Colic lymph node (tissue), 1 donor: ENCODE data around the genes CFAP410, KRTAP10-1 and KRTAP10-8.

DNA sequence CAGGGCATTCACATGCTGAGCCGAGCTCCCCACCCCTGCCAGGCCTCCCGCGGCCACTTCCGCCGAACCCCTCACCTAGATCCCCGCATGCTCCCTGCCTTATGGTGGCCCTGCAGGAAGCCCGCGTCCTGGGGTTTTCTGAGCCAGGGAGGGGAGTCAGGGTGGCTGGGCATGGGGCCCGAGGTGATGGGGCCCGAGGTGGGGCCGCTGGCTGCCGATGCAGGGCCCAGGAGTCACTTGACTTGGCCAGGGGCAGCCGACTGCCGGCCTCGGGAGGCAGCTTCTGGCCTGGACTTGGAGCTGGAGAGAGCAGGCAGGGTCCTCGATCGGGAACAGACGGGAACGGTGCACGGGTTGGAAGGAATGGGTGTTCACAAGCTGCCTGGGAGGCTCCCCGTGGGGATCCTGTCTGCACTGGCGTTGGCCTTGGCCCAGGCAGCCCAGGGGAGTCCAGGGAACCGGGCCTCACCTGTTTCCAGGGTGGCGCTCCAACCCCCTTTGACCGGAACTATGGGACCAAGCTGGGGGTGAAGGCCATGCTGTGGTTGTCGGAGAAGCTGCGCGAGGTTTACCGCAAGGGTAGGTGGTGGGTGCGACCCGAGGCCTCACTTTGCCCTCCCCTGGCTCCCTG lies 13.6 kb downstream of the CFAP410 start:
- PRO-cap: no peak

DNA sequence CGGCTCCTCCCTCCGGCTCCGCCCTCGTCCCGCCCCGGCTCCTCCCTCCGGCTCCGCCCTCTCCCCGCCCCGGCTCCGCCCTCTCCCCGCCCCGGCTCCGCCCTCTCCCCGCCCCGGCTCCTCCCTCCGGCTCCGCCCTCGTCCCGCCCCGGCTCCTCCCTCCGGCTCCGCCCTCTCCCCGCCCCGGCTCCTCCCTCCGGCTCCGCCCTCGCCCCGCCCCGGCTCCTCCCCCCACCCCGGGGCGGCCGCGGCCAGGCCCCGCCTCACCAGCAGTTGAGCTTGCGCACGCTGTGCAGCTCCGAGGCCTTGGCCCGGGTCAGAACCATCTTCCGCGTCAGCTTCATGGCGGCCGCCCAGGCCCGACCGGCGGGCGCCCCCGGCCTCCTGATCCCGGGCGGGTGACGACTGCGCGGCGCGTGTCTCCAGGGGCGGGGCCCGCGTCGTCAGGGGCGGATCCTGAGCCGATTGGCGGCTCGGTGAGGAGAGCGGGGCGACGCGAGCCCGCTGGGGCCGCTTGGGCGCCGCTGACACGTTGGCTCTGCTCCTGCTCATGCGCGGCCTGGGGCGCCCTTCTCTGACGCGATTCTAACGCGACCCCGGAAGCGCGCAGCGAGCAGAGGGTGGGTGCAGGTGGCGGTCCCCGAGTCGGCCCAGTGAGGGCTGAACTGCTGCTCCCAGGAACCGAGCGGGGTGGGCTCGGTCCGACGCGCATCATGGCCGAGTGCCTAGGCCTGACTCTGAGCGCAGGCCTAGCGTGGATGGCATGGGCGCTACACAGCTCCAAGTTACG lies at the start of gene CFAP410:
TSS of gene CFAP410 (minus strand) at position 540 of the 790 bp plus-strand sequence.
- PRO-cap: unidirectional peak, plus-strand start at position 325 of the sequence; bidirectional peak, plus-strand start at position 616 of the sequence, minus-strand start at position 534 of the sequence

GRCh38 chr21:44369846-44370985 lies 16.8 kb downstream of the TRPM2 start:
- PRO-cap: no peak

- PRO-cap: no peak
These were observed 26.7 kb downstream of the TRPM2 start for GRCh38 chr21:44380195-44380394.

- PRO-cap: no peak
These were observed 27.1 kb upstream of the LRRC3 start for GRCh38 chr21:44428221-44428530.

GRCh38 chr21:44484824-44485986 lies 29.9 kb downstream of the LRRC3 start:
- PRO-cap: unidirectional peak, plus-strand start at chr21:44485571; unidirectional peak, plus-strand start at chr21:44485667

DNA sequence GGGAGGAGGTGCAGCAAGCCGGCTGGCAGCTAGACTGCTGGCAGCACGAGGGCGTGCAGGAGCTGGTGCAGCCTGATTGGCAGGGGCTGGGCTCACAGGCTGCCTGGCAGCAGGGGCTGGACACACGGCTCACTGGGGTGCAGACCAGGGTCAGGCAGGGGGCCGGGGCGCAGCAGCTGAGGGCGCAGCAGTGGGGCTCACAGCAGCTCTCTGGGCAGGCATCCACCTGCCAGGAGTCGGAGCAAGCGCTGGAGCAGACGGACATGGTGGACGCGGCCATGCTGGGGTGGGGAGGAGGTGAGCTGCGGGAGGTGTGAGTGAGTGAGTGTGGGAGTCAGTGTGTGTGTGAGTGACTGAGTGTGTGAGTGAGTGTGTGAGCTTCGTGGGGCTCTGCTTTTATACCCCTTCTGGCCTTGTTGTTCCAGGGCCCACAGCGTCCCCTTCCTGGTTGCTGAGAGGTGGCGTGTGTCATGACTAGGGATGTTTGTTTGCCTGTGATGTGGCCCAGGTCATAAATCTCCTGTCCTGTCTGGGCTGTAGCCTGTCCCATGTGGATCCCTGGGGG lies at the start of gene KRTAP10-1:
TSS of gene KRTAP10-1 (minus strand) at position 325 of the 565 bp plus-strand sequence.
- PRO-cap: no peak

- PRO-cap: no peak
These were observed at the start of gene KRTAP10-8 for GRCh38 chr21:44611952-44612347. KRTAP10-8 (plus strand) TSS chr21:44612079.

DNA sequence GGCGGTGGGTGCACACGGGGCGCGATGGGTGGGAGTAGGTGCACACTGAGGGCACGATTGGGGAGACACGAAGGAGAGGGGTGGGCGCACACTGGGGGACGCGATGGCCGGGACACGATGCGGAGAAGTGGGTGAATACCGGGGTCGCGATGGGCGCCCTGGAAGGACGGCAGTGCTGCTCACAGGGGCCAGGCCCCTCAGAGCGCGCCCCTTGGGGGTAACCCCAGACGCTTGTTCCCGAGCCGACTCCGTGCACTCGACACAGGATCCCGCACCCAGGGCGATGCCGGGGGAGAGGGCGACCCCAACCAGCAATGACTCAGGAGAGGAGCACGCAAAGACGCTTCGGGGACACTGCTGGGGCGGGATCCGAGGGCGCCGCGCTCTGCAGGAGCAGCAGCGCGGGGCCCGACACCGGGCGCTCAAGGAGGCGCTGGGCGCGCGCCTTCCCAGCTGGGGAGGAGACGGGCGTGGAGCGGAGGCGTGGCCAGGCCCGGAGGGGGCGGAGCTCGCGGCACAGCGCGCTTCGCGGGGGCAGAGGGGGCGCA lies 546 bp downstream of the SUMO3 start:
- PRO-cap: unidirectional peak, minus-strand start at position 420 of the sequence

DNA sequence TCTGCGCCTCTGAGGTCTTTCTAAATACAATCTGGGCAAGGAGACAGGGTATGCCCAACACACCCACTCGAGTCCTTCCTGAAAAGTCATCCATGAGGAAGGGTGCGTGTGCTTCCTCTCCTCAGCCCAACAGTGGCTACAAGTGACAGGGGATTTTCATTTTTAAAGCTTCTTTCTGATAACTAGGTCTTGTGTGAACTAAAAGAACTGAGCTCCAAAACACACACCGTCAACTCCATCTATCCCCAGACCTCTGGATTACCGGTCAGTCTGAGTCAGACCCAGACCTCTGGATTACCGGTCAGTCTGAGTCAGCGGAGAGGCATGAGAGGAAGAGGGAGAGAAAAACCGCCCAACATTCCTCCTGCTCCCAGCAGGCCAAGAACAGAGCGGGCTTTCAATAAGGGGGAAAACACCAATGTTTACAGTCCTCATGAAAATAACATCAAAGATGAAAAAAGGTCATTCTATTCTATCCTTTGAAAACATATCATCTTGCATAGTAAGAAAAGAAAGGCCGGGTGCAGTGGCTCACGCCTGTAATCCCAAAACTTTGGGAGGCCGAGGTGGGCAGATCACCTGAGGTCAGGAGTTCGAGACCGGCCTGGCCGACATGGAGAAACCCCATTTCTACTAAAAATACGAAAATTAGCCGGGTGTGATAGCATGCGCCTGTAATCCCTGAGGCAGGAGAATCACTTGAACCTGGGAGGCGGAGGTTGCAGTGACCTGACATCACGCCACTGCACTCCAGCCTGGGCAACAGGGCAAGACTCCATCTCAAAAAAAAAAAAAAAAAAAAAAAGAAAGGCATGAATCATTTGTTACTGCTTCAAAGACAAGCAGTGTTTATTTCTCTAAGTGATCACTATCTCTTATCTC lies 3.5 kb downstream of the PTTG1IP start:
- PRO-cap: unidirectional peak, minus-strand start at position 255 of the sequence

- PRO-cap: no peak
These were observed 7.6 kb upstream of the PTTG1IP start for GRCh38 chr21:44880933-44881621.

GRCh38 chr21:44901386-44901698 lies 19.4 kb downstream of the ITGB2 start:
- PRO-cap: no peak

DNA sequence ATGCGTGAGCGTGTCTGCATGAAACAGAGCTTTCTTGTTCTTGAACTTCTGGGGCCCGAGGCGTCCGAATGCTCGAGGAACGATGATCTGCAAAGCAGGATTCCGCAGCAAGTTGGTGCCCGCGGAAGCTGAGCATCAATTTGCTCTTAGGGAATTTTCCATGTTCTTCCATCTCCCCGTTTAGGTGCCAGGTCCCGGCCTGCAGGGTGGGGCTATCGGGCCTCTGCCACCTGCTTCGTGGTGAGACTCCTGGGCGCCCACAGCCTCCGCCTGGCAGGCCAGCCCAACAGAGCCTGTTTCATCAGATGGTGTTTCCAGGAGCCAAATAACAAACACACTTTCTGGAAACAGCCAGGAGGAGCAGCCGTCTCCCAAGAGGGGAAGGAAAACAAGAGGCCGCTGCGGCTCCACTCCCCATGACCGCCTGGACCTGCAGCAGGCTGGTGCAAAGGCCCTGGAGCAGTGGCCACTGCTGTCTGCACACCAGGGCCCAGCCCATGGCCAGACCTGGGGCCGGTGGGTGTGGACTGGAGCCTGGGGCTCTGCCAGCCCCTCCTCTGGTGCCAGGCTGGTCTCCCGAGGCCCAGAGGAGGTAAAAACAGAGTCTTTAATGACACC lies 54.8 kb downstream of the SLX9 start:
- PRO-cap: no peak

DNA sequence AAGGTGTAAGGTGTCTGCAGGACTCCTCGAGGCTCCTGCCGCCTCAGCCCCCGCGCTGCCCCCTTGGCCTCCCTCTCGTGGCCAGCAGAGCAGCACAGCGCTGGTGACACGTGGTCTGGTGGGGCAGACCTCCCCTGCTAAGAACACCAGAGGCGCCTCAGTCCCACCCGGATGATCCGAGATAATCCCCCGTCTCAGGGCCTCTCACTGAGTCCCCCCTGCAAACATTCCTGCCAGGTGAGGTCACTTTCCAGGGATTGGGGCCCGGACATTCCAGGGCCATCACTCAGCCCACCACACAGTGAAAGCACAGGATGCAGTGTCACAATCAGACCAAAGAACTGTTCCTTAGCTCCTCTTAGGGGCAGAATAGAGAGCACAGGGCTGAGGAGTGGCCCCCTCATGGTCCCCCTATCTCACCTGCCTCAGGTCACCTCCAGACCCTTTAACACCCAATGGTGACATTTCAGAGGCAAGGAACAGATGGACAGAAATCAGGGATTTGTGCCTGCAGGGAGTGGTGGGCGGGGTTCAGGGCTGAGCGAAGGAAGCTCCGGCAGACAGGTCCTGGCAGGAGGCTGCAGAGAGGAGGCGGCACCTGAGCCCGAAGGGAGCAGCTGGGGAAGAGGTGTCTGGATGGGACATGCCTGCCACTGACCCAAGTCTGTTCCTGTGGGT lies 62.0 kb upstream of the ADARB1 start:
- PRO-cap: no peak

DNA sequence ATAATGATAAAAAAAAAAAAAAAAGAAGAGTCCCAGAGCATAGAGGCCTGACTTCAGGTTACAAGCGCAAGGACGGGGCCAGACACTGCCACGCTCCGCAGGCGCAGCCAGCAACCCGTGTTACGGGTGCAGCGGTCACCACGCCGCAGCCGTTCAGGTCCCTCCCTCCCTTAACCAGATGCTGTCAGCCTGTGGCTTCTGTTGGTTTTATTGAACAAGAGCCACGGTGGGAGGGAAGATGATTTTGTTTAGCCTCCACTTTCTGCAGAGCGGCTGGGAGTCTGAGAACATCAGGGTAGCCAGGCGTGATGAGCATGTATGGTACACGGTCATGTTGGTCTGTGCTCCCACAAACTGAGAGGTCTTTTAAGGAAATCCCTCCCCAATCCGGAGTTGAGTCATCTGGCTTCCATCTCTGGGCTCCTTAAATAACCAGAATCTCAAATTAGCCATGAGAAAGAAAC lies 18.5 kb upstream of the ADARB1 start:
- PRO-cap: no peak

GRCh38 chr21:45073265-45074008 lies 943 bp upstream of the ADARB1 start:
- PRO-cap: no peak

DNA sequence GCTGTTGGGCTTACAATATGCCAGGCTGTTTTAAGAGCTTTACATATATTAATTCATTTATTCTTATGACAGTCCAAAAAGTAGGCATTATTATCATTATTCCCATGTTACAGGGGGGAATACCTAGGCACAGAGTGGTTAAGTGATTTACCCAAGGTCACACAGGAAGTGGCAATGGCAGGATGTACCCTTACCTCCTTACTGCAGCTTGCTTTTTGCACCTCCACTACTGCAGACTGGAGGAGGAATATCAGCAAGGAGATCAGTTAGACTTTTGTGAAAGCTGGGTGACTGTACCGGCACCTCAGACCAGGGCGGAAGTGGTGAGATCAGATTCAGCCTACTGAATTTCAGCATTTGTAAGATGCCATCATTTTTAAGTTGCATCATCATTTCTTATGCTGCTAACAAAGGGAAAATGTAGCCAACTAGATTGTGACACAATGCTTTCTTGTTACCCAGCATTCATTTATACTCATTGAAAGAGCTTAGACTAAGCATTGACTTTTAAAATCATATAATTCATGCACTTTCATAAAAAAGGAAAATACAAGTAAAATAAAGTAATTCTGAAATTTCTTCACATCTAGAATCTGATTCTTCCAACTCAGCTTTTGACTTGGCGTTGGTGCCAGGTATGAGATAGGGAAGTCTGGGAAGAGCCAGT lies 4.6 kb downstream of the ADARB1 start:
- PRO-cap: bidirectional peak, plus-strand start at position 389 of the sequence, minus-strand start at position 276 of the sequence

DNA sequence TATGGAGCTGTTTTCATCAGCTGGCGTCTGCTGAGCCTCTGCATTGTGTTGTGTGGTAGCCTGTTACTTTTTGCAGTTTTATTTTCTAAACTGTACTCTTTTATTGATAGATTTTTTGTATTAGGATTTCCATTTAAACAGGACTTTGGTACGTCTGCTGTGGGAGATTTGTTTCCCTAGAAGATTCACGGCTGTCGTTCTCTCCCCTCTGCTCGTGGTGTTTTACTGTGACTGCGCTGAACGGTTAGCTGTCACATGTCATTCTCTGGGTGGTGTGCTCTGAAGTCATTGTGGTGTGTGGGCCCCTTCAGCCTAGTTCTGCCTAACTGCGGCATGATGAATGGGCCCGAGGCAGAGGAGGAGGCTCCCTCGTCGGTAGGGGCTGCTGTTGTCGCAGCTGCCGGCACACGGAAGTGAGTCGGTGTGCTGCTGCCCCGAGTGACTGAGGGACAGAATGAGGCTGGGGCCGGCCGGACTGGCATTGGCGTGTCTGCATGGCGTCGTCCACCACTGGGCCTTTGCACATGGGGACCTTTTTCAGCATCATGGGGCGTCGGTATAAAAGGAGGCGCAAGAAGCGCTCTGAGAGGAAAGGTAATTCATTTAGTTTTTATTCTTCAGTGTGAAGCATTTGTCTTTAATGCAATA lies 77.9 kb downstream of the ADARB1 start:
- PRO-cap: no peak

GRCh38 chr21:45192403-45192659 lies 95.4 kb downstream of the POFUT2 start:
- PRO-cap: no peak

DNA sequence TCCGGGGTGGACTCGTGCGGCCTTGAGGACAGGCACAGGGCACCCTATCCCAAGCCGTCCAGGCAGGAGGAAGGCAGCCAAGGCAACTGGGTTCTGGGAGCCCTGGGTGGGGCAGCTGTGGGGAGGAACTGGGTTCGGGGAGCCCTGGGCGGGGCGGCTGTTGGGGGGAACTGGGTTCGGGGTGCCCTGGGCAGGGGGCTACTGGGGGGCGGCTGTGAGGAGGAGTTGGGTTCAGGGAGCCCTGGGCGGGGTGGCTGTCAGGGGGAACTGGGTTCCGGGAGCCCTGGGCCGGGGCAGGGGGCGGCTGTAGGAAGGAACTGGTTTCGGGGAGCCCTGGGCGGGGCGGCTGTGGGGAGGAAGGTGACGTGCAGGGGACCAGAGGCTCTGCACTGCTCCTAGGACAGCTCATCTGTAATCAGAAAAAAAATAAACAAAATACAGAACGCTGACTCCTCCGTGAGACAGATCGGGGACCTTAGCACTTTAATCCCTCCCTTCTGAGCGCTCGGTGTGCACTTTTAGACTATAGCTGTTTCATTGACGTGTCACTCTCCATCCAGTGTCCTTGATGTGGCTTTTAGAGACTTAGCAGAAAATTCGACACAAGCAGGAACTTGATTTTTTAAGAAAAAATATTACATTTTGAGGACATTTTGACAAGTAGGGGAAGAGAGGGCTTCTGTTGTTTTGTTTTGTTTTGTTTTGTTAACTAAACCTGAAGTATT lies 63.1 kb downstream of the POFUT2 start:
- PRO-cap: bidirectional peak, plus-strand start at position 459 of the sequence, minus-strand start at position 319 of the sequence; unidirectional peak, minus-strand start at position 499 of the sequence